ENCODE measurements around the genes DARS2, SERPINC1 and BRINP2.

GRCh38 chr1:173637465-173638155 lies 2.5 kb downstream of the TEX50 start:
- PRO-cap = no peak

DNA sequence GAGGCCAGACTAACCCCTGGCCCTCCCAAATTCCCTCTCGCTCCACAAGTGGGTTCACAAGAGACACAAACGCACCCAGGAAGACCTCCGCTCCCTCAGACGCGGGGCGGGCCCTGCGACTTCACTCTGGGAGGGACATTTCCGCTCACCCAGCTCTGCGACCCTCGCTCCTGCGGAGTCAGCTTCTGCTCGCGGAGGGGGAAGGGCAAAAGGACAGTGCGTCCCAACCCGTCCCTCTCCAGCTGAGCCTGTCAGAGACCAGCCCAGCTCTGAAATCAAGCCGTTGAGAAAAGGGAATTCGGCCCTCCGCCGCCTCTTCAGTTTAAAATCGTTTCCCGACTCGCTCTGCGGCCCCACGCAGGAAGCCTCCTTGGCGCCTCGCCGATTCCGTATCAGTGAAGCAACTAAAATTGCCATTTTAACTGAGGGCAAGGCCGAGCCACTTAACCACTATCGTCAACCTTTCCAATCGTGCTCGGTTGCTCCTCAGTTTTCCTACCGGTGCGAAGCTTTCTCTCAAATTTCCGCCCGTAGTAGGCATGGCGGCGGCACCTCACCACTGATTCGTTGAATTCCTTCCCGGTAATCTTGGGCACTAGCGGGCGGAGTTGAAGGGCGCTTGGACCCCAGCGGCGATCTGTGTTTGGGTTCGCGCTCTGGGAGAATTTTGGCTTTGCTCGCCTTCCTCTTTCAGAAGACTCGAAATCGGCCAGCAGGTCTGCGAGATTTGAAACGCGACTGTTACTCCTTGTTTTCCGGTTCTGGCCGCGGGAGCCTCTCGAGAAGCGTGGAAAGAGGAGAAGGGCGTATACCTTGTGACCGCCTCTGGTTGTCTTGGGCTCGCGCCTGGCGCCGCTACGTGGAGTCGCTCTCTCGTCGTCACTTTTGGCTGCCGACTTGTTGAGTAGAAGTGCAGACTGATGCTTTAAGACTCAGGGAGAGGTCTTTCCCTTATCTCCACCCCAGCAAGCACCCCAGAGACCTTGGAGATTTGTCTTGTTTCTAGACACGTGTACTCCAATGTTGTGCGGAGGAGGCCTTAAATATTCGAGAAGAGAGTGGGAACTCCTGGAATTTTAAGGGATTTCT lies at the start of gene DARS2:
TSS of gene DARS2 (plus strand) at position 611 of the 1,089 bp plus-strand sequence.
- PRO-cap = bidirectional peak, plus-strand start at position 595 of the sequence, minus-strand start at position 420 of the sequence

- PRO-cap = no peak
Measured at GRCh38 chr1:173856942-173858153, 10.8 kb upstream of the ZBTB37 start.

- PRO-cap = no peak
Measured at GRCh38 chr1:173865323-173866479, 2.5 kb upstream of the ZBTB37 start.

DNA sequence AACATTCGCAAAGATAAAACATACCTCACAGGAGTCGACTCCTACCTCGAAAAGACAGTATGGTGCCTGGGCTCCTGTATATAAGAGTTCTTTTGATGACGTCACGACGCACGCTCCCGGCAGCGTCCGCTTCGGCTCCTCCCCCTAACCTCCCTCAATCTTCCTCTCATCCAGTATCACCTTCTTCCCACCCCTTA lies 346 bp upstream of the ZBTB37 start:
- PRO-cap = bidirectional peak, plus-strand start outside the sequence, minus-strand start at position 54 of the sequence

GRCh38 chr1:173917178-173917585 lies at the start of gene SERPINC1:
Gene SERPINC1, minus strand, starts transcription at chr1:173917327.
- PRO-cap = no peak

- PRO-cap = no peak
Measured at GRCh38 chr1:174166775-174167346, 7.5 kb downstream of the RABGAP1L start.

DNA sequence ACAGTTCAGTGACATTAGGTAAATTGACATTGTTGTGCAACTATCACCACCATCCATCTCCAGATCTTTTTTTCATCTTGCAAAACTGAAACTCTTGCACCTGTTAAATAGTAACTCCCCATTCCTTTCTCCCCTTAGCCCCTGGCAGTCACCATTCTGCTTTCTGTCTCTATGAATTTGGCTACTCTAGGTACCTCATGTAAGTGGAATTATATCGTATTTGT lies 227.2 kb upstream of the CACYBP start:
- PRO-cap = no peak

DNA sequence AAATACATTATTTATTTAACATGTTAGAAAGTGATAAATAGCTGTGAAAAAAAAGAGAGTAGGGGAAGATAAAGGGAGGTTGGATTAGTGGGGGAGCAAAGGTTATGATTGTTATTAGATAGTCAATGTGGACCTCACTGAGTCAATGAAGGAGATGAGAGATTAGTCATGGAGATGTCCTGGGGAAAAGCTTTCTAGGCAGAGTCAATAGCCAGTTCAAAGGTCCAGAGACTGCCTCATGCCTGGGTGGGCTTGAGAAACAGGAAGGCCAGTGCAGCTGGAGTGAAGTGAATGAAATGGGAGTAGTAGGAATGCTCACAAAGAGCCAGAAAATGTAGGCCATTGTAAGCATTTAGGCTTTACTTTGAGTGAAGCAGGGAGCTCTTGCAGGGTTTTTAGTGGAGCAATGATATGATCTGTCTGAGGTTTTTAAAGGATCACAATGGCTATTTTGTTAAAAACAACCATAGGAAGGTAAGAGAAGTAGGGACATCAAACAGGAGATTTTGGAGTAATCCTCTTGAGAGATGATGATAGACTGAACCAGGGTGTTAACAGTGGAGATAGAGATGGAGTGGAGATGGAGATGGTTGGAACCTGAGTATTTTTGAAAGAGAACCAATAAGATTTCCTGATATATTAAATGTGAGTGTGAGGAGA lies 186.9 kb upstream of the CACYBP start:
- PRO-cap = no peak

DNA sequence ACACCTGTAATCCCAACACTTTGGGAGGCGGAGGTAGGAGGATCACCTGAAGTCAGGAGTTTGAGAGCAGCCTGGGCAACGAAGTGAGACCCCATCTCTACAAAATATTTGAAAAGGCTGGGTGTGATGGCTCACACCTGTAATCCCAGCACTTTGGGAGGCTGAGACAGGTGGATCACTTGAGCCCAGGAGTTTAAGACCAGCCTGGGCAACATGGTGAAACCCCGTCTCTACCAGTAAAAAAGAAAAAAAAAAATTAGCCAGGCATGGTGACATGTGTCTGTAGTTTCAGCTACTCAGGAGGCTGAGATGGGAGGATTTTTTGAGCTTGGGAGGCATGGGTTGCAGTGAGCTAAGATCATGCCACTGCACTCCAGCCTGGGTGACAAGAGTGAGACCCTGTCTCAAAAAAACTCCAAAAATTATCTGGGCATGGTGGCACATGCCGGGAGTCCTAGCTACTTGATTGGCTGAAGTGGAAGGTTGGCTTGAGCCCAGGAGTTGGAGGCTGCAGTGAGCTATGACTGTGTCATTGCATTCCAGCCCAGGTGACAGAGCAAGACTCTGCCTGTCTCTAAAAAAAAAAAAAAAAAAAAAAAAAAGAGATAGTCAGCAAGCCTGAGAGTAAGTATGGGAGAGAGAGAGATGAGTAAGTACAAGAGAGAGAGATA lies 181.0 kb upstream of the CACYBP start:
- PRO-cap = no peak

DNA sequence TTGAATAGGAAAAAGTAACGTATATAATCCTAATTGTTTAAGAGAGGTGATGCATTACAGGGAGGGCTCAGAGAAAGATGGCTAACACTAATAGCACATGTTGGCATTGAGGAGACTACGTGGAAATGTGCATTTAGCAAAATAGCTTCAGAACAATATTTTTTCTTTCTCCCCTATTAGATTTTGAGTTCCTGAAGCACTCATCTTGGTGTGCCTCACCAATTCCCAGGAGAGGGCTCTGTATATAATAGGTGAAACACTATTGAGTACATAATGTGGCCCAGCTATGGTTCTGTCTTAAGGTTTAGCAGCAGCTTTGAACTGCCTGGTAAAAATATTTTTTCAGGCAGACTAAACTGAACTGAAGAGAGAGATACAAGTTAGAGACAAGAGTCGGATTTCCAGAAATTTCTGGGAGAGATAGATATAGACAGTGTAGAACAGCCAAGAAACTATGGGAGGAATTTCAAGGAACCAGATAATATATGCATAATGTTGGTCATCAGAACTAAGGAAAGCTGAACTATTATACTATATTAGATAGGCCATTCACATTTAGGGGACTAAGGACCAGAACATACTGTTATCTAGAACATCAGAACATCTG lies 160.1 kb upstream of the CACYBP start:
- PRO-cap = no peak

GRCh38 chr1:174964997-174965589 lies 34.7 kb upstream of the CACYBP start:
- PRO-cap = no peak

DNA sequence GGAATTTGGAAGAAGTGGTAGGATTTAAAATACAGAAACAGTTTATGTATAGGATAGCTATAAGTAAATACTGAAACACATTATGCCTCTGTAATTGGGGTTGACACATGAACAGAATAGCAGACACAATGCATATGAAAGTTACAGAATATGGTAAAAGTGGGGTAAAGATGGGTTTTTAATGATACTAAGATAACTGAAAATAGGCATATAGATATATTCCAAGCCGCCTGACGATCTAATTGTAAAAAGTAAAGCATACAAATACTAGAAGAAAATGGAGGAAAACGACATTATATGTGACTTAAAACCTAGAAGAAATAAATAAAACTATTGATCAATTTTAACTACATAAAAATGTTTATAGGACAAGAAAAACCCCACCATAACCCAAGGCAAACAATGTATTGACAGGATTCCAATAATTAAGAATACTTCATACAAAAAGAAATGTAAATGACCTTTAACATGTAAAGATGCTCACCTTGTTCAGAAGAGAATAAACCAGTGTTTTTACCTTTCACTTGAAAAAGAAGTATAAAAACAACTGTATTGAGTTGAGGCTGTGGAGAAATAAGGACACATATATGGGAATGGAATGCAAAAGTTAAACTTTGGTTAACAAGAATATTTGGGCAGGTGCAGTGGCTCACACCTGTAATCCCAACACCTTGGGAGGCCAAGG lies 11.6 kb downstream of the CACYBP start:
- PRO-cap = no peak

DNA sequence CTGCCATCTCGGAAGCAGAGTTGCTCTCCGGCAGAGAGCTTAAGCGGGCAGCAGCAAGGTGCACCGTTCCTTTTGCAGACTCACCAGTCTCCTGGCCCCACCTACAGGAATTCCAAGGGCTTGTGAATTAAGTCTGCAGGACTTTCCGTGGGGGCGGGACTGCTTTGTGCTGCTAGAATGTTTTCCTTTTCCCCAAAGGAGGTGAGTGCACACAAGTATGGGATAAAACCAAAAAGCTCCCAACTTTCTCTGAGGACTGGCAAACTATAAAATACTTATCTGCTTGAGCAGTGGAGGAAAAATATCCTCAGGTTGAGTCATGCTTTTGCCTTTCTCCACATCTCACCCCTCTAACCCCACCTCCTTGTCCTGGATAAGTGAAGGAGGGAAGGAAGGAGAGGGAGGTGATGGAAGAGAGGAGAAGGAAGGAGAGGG lies 29.2 kb upstream of the KIAA0040 start:
- PRO-cap = no peak

DNA sequence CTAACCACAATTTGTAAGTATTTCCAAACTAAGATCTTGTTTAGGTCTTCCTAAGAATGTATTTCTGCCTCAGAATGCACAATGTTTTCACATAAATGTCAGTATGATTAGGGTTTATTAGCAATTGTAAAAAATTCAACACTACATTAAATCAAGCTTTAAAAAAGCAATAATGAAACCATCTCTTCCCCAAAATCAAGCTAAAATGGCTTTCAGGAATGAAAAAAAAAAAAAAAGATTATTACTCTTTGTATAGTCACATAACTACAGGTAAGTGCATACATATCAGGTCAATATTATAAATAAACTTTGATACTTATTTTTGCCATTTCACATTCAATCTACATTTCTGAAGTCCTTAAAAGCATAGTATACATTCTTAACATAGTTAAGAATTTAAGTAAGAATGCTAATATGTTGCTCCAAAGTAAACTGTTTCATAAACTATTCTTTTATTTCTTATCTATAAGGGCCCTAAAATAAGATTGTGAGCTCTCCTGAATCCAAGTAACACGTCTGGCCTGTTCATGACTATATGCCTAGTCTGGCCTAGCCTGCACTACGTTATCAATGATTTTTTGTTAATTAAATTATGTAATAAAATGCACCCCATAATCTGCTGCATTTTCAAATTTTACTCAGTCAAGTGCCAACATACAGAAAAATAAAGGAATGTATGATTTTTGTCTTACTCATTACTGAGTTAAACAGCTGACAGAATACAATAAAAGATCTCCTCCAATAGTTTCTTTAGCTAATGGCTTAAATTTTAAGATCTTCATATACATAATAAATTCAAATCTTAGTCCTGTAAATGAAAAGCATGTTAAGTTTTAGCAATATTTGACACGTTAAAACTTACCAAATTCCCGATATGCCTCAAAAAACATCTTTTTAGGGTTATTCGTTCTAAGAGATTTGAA lies 132.3 kb downstream of the COP1 start:
- PRO-cap = no peak

DNA sequence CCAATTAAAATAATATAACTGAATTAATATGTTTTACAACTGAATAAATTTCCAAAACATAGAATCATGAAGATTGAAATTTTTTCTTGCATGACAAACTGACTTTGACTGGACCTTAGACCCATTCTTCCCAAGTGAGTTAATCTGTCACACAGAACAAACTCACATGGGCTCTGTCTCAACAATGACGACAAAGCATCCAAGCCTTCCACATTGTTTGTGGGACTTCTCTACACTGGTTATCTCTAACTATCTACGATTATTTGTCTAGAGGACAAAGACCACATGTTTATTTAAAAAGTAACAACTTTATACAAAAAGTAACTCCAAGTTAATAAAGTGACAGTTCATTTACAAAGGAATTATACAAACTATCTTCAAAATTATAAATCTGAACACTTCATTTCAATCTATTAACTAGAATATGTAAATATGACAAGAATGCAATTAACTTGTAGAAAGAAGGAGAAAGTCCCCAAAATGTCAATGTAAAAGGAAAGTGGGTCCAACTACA lies 56.7 kb downstream of the COP1 start:
- PRO-cap = no peak

DNA sequence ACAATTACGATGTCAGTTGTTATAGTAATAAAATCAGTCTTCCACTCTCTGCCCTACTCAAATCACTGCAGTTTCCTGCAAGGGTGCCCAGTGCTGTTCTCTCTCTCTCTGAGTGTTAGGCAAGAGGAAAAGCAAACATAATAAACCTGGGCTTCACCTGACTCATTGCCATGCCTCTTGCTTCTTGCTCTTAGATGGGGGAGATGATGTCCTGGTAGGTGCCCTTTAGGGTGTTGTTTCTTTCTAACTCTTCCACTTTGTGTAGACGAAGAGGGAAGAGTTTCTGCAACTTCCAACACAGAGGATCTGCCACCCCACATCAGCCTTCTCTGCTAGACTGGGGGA lies 59.5 kb downstream of the PAPPA2 start:
- PRO-cap = no peak

- PRO-cap = no peak
Measured at GRCh38 chr1:176530901-176531521, 68.0 kb downstream of the PAPPA2 start.

DNA sequence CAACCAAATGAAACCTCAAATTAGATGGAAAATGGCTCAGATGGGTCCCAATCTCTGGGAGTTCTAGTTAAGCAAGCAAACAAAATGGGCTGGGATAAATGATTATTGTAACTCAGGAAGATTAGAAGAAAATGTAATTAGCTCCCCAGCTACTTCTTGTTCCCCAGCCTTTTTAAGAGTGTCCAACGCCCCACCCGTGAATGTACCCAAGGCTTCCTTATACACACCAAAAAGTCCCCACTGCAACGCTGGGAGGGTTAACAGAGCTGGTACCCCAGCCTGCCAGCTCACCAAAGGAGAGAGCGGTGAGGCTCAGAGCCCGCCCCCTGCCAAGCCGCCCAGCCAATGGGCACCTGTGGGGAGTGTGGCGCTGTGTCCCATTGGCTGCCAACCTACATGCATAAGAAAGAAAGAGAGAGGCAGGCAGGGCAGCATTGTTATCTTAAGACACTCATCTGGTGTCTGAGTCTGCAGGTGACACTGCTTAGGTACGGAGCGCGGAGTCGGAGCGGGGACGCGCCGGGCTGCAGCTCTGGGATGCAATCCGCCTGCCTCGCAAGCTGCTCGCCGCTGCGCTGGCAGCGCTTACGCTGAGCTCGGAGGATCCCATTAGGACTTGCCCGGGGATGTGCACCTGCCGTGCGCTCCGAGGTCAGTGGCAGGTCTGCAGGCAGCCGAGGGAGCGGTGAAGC lies at the start of gene BRINP2:
TSS of gene BRINP2 (plus strand) at position 465 of the 692 bp plus-strand sequence.
- PRO-cap = no peak

GRCh38 chr1:177743146-177743345 lies 226.8 kb downstream of the SEC16B start:
- PRO-cap = no peak